Subcutaneous preadipocyte (primary cell): ENCODE measurements around a stretch of chr1.

GRCh38 chr1:21704230-21704641 is 35.1 kb upstream of the RAP1GAP start:
- CAGE, long polyA plus RNA: no peak

- CAGE, long polyA plus RNA: no peak
Observed at GRCh38 chr1:21706440-21707106, 37.4 kb upstream of the RAP1GAP start.

DNA sequence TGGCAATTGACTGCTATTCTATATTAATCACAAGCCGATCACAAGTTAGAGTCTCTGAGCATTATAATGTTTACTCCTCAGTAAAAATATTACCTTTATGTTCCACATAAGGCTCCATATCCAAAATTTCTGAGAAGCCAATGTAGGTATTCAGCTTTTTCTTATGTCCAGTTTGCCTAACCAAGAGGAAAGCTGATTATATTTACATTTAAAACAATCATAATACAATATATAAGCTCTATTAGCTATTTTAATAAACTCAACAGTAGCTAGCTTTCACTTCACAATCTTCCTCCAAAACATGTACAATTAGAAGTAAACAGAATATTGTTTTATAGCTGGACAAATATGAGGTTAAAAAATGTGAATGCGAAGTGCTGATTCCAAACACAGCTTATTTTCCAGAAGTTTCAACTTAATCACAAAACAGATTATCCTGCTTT is 36.0 kb downstream of the USP48 start:
- CAGE, long polyA plus RNA: no peak

GRCh38 chr1:21748106-21748355 is 34.9 kb downstream of the USP48 start:
- CAGE, long polyA plus RNA: no peak

- CAGE, long polyA plus RNA: no peak
Observed at GRCh38 chr1:21822261-21823410, 10.6 kb downstream of the LDLRAD2 start.

DNA sequence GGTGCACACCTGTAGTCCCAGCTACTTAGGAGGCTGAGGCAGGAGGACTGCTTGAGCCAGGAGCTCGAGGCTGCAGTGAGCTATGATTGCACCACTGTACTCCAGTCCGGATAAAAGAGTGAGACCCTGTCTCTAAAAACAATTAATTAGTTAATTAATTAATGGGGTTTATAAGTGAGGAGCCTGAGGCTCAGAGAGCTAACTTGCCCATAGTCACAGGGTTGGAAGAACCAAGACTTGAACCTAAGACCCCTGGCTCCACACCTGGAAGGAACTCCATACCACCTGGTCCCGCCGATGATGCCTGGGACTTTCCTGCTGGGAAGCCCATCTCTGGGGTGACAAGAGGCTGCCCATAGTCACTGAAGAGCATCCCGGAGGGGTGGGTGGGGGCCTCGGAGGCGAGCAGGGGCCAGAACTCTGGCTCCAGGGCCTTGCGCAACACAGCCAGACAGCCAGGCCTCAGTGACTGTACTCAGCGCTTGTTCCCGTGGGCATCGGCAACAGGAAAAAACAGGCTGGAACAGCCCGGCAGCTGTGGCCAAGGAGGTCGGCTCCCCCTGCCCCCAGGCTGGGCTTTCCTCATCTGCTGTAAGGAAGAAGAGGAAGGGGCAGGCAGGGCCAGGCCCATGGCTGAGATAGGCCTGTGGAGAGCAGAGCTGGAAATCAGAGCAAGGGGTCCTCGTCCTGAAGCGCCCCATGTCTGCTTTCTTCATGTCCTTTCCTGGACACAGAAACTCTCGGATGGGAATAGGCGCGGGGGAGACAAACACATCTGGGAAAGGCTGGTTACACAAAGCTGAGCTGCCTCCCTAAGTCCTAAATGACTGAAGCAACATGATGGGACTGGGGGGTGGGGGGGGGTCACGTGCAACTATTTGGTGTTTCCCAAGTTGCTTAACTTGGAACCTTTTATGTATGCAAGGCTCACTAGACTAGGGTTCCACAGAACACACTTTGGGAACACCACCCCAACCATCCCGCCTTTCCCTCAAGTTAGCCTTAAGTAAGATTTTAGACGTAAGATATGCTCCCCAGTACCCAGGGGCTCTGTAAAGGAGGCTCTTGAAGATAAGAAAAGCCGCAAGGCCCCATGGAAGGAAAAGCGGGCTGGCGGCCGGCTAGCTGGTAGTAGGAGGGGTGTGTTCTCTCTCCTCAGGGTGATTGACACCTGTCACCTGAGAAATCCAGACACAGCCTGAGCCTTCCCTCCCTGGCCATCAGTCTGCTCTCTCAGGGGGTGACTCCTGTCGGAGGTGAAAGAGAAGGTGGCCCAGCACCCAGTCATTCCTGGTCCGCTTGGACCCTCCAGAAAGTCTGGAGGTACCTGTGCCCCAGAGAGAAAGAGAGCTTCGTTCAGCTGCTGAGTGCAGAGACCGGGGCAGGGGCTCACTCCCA is 30.7 kb downstream of the HSPG2 start:
- CAGE, long polyA plus RNA: no peak

- CAGE, long polyA plus RNA: no peak
Observed at GRCh38 chr1:21921215-21921830, 15.8 kb downstream of the HSPG2 start.

DNA sequence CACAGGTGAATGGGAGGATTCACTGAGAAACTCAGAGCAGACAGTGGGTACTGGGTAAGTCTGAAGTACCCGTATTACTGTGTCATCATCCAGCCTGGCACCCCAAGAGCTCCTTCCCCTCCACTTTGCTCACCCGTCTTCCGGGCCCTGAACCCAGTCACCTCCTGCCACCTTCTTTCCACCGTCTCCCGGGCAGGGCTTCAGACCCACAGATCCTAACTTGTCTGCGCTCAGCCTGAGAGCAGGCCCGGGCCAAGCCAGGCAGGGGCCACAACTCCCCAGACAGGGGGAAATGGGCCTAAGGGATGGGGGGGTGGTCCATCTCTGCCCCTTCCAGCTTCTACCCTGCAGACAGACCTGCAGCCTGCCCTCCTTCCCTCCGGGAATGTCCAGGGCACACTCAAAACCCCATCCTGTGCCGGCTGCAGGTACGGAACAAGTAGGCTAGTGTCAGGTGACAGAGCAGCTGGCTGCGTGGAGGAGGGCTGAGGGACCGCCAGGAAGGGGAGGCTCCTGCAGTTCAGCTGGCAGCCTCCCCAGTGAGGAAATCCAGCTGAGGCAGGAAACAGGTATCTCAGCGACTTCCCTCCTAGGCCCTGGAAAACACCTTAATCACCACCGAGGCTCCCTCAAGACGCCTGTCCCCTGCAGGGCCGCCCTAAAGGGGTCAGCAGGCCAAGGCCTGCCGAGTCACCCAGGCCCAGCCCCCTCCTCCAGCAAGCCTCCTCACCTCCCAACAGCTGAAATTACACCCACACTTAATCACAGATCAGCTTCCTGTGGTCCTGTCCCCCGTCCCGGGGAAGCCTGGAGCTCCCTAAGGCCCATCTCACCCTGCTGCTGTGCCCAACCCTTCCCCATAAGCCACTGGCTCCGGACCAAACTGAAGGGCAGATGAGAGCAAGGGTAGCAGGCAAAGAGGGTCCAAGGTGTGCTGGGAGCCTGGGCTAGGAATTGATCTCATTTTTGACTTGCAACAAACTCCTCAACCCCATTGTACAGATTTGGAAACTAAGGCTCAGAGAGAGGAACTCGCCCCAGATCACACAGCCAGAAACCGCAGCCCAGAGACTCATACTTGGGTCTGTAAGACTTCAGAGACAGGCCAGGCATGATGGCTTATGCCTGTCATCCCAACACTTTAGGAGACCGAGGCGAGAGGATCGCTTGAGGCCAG is 3.3 kb downstream of the HSPG2 start:
- CAGE, long polyA plus RNA: no peak

DNA sequence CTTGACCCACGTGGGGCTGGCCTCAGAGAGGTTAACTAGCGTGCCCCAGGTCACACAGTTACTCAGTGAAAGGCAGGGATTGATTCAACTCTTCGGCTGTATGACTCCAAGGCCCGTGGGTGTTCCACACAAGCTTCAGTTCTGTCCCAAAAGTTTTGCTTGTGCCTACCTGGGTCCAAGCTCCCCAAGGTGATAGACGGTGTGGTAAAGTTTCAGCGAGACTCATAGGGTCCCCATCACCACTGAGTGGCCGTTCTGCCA is 670 bp downstream of the HSPG2 start:
- CAGE, long polyA plus RNA: no peak

GRCh38 chr1:21938550-21939075 is 1.5 kb upstream of the HSPG2 start:
- CAGE, long polyA plus RNA: no peak

DNA sequence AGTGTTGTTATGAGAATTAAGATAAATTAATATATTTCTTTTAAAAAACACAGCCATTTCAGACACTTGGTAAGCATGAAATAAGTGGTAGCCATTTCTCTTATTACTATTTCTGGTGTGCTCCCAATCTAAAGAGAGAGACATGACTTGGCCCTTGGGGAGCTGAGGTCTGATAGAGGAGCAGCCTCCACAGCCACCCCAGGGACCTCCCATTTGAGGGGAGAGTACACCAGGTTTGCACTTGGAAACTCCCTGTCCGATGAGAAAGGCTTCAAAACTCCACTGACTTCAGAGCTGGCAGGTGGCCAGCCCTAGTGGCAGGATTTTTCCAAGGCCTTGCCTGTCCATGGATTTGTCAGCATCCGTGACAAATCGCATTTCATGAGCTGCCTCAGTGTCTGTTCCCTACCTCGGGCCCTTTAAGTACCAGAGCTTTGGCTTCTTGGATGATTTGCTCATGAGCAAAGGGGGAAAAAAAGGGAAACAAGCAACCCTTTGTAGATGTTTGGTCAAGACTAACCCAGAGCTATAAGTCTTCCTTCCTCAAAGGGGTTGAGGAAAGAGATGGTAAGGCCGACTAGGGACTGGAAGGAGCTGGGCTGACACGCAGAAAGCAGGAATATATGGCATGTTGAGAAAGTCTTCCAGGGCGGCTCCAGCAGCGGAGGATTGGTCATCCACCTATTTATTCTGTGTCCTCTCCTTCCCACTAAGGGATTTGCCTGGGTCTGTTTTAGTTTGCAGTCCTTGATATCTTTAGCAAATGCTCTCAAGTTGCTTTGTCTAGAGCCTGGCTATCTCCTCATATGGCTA is 2.6 kb upstream of the HSPG2 start:
- CAGE, long polyA plus RNA: no peak

- CAGE, long polyA plus RNA: no peak
Observed at GRCh38 chr1:22025328-22025735, 23.9 kb downstream of the CELA3A start.

DNA sequence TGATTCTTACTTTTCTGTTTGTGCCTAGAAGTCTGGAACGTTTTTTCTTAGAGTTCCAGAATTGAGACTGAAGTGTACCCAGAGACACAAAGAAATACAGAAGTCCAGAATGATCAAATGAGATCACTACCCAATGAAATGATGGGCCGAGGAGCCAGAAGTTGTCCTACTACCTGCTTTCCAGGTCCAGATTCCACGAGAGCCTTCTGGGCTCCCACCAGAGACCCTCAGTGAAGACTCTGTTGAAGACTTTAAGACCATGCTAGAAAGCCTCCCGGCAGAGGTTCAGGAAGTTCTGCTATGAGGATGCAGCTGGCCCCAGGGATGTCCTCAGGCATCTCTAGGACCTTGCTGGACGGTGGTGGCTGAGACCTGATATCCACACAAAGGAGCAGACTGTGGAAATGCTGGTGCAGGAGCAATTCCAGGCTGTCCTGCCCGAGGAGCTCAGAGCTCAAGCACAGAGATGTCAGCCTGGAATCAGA is 22.2 kb upstream of the CDC42 start:
- CAGE, long polyA plus RNA: no peak

- CAGE, long polyA plus RNA: no peak
Observed at GRCh38 chr1:22119840-22120509, 22.9 kb downstream of the WNT4 start.

GRCh38 chr1:22292085-22292787 is 149.3 kb upstream of the WNT4 start:
- CAGE, long polyA plus RNA: no peak

- CAGE, long polyA plus RNA: no peak
Observed at GRCh38 chr1:22350077-22350516, 101.6 kb upstream of the ZBTB40 start.

GRCh38 chr1:22447489-22448323 is 3.9 kb upstream of the ZBTB40 start:
- CAGE, long polyA plus RNA: no peak

- CAGE, long polyA plus RNA: no peak
Observed at GRCh38 chr1:22637781-22638209, 1.4 kb downstream of the C1QA start.

GRCh38 chr1:23068327-23068913 is 49.2 kb downstream of the KDM1A start:
- CAGE, long polyA plus RNA: no peak

DNA sequence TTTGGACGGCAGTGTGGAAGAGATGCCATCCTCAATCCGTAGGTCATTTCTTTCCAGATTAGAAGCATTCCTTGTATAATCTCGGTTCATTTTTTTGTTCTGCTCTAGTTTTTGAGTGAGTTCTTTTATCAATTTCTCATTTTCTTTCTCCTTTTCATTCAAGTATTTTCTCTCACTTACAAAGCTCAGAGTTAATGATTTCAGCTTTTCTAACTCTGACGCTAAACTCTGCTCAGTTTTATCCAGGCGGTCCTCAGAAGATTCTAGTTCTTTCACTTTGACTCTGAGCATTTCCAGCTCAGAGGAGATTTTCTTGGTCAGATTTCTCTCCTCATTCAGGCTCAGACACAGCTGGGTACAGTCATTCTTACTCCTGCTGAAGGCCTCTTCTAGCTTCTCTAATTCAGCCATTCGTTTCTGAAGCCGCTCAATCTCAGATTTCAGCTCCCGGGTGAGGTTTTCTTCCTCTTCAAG is 74.3 kb downstream of the KDM1A start:
- CAGE, long polyA plus RNA: no peak